Metastatic Breast Carcinoma in the Brain (tissue), 10 donors: Measurements from ENCODE around the genes MROH9 and VAMP4.

DNA sequence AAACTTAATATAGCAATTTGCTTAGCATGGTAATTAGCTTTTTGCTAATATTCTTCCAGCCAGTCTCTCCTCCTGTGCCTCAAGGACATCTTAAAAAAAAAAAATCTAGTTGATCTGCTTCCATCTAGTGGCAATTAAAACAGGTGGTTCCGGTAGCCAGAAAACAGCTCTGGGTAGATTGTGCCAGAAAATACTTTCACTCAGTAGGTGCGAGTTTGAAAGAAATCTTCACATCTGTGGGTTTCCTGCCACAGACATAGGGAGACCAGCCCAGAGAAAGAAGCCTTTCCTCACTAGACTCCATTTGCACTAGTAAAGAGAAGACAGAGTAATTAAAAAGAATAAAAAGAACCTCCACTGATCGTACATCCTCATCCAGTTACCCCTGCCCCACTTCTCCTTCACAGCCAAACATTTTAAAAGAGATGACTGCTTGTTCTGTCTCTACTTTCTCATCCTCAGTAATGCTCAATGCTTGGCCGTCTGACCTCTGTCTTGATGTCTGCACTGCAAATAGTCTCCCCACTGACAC is 17.0 kb downstream of the SELL start:
- PRO-cap, 10 experiments, result no peak in any of the 10 experiments

GRCh38 chr1:169868780-169869458 is 24.8 kb downstream of the SCYL3 start:
- PRO-cap, 10 experiments, result peak in 4 of 10 experiments; most common minus-strand start chr1:169869136 (in 2)

DNA sequence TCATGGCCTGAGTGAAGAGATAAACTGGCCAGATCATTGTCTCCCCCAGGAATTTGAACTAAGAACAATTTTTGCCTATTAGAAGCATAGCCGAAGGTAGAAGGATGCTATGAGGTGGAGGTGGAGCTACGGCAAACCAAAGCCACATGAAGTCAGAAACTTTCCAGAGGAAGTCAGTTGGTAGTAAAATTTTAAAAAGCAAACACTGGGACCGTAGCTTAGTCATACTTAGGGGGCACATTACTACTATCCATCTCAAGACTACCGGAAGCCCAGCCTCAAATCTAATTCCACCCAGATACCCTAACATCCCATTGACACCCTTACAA is 2.7 kb downstream of the SCYL3 start:
- PRO-cap, 10 experiments, result peak in 2 of 10 experiments; most common plus-strand start position 221 of the sequence (in 2)

- PRO-cap, 10 experiments, result no peak in any of the 10 experiments
Observed at GRCh38 chr1:170234424-170234986, 88.7 kb downstream of the NTMT2 start.

GRCh38 chr1:170531096-170531904 is 666 bp upstream of the GORAB start:
- PRO-cap, 10 experiments, result no peak in any of the 10 experiments

DNA sequence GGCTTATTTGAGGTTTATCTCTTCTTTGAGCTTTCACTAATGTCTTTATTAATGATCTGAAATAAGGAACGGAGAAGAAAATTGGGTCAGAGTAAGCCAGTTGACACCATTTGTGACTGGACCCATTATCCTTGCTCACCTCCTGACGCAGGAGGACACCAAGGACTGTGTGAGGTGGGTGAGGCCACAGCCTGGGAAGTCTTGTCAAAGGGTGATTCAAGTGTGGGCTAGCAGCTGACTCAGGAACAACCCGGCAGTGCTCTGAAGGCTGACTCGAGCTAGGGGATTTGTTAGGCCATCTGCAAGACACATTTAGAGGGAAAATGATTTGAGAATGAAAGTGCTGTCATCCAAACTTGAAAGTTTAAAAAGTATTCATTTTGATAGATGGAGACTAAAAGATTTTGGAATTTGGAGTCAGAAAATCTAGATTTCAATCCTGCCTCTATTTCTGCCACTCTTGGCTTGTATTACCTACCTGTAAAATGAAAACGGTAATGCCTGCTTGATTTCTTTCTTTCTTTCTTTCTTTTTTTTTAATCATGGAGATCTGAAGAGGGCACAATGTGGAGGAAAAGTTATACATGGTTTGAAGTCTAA is 21.3 kb downstream of the PRRX1 start:
- PRO-cap, 10 experiments, result no peak in any of the 10 experiments

GRCh38 chr1:170730064-170730618 is 66.2 kb downstream of the PRRX1 start:
- PRO-cap, 10 experiments, result no peak in any of the 10 experiments

DNA sequence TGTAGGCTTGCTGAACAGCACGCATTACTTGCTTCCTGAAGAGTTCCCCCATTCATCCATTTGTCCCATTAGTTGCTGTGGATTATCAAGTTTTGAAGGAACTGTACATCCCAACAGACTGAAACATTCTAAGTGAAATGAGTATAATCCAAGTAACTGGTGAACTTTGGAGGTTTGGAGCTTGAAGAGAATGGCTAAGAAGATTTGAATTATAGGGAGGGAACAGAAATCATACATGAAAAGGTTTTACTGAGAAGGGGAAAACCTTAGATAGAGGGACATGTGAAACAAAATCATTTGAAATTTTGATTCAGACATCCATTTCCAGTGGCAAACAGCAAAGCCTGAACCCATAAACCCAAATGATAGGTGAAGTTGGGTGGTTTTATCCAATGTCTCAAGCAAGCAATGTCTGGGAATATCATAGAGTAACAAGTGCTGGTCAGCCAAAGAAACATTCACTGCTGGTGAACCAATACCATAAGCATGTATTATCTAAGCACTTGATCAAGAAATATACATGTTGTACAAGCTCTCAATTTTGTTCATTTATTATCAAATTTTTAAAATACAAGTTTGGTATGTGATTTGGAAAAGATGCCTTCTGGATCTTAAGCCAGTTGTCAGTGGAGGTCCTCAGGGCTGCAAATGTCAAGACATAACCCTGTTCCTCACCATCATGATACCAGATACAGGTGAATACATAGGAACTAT is 74.7 kb downstream of the PRRX1 start:
- PRO-cap, 10 experiments, result no peak in any of the 10 experiments

- PRO-cap, 10 experiments, result no peak in any of the 10 experiments
Observed at GRCh38 chr1:170935199-170935730, at the start of gene MROH9. MROH9 (plus strand) TSS chr1:170935534.

GRCh38 chr1:171126538-171126911 is 35.8 kb downstream of the FMO3 start:
- PRO-cap, 10 experiments, result peak in 1 of 10 experiments; most common plus-strand start chr1:171126771 (in 1)

DNA sequence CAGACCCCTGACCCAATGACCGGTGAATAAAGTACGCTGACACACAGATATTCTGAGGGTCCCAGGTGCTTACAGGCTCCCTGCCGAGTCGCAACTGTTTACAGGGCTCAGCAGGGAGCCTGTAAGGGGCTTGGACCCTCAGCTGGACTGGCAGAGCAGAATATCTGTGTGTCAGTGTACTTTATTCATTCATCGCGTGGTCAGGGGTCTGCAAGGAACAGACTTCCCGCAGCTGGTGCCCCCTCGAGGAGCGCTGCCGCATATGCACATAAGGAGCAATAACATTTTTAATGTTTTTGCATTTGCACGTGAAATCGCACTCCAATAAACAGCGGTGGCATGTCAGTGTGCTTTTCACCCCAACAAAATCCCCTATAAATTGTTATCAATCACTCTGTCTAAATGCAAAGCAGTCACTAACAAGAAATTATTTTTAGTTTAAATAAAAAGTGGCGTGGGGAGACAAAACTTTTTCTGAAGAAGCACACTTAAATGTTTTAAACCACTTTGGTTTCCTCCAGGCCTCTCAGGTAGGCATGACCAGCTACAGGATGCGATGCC is 3.4 kb downstream of the FMO1 start:
- PRO-cap, 10 experiments, result no peak in any of the 10 experiments

GRCh38 chr1:171484848-171485235 is 488 bp upstream of the PRRC2C start:
- PRO-cap, 10 experiments, result no peak in any of the 10 experiments

- PRO-cap, 10 experiments, result peak in 10 of 10 experiments; most common plus-strand start chr1:171742156 (in 7); most common minus-strand start chr1:171742065 (in 10)
Observed at GRCh38 chr1:171741690-171742288, at the start of gene VAMP4. VAMP4 (minus strand) TSS chr1:171742065.

DNA sequence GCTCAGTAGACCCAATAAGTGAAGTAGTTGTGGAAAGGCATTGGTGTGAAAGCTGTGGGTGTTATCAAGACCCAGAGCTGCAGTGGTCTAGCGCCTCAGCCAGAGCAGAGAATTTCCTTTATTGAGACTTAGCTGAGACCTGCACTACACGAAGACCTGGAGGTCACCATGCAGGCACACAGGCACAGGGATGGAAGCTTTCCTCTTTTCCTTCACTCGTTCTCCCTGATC is 24.0 kb downstream of the METTL13 start:
- PRO-cap, 10 experiments, result no peak in any of the 10 experiments

DNA sequence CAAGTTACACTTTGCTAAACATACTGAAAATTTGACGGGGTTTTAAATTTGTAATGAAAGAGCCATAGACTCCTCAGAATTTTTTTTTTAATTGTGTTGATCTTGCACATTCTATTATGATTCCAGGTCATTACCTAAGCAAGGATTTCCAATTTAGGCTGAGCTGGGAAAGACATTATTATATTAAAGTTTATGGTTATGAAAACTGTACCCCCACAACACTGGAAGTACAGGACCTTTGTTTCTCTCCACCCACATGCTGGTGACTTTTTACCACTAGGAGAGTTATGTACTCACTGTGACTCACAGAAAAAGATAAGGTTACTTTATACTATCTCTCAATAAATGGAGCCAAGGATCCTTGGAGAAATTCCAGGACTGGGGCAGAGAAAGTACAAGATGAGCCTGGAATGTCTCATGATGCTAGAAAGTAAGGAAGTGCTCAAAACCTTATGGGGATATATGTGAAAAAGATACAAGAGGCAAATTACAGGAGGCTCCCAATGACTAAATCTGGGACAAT is 64.0 kb upstream of the C1orf105 start:
- PRO-cap, 10 experiments, result no peak in any of the 10 experiments

GRCh38 chr1:172394012-172394963 is 26.2 kb upstream of the C1orf105 start:
- PRO-cap, 10 experiments, result no peak in any of the 10 experiments

DNA sequence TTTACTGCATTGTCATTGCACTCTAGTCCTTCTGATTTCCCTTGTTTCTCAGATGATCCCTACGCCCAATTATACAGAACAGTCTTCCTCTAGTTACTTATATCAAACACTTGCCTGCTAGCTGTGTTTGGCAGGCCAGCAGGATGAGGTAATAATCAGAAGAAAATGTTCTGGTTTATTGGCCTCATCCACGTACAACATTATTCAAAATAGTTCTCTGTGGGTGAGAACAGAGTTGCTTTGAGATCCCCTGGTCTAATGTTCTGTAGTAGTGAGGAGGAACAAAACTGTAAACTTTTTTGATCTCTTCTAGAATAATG is 22.3 kb upstream of the C1orf105 start:
- PRO-cap, 10 experiments, result peak in 1 of 10 experiments; most common plus-strand start position 232 of the sequence (in 1)

DNA sequence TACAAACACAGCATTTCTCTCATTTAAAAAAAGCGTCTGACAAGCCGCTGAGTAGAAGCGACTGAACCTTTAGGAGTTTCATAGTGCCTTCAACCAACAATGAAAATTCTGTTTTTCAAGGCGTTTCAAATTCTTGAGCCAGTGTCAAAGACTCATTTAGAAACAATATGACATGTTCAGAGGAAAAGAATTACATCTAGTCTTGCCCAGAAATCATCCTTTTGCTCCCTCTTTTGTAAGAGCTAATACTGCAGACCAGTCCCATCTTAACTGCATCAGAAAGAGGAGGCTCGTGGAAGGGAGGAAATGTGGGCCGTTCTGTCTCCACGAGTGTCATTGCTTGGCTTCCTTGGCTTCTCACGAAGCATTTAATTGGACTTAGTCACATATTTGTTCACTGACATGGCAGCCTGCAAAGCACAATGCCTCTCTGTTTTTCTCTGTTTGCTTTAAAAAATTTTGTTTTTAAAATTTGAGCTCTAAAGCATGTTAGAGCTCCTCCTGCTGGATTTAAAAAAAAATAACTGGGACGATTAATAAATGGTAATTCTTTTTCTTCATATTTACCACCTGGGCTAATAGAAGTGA is 21.2 kb upstream of the C1orf105 start:
- PRO-cap, 10 experiments, result peak in 5 of 10 experiments; most common minus-strand start position 272 of the sequence (in 3)

DNA sequence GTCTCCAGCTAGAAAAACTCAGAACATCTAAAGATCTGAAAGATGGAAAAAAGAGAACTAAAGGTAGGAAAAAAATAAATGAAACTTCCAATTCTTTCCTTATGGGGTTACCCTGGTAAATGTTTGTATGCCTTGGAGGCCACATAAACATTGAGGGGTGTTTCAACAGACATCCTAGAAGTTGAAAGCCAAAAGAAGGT is 259 bp downstream of the C1orf105 start:
- PRO-cap, 10 experiments, result no peak in any of the 10 experiments

DNA sequence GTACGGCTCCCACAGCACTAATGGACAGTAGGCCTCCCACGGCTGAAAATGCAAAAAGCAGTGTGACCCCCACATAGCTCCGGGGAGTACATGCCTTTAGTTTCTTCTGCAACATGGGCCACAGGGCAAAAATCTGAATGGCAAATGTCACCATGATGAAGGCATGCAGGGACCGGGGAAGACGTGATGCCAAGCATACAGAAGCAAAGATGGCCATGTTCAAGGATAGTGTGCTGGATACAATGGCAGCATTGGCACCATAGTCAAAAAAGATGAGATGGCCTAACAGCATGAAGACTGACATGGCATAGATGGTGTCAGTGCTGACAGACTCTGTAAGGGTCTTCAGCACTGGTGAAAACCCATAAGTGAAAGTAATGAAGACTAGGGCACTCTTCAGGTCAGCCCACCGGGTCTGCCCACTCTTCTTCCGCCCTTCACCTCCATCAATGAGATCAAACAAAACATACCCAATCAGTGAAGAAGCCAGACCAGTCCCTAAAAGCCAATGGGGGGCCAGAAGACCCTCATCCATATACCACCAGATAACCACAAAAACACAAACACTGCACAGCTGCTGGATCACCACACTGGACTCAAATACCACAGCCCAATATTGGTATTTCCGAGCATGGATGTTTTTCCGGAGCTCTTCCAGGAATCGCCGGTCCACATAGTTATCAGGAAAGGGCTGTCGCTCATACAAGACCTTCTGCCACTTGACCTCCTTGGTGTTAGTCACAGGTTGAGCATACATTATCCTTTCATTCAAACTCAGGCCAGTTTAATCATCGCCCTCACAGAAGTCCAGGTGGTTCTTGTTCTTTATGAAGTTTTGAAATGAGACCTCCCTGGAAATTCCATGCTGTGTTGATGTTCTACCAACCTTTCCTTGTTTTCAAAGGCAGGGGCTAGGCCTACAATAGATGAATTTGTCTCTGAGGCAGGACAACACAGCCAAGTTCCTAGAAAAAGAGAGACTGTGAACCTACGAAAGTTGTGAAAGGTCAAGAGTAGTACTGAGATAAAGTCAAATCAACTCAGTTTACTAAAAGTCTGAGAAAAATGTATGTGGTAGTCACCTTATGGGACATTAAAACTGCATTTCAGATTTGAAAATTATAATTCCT is 1.6 kb downstream of the PIGC start:
- PRO-cap, 10 experiments, result no peak in any of the 10 experiments